Measurements from ENCODE around the genes SPDYC and EHBP1L1.

DNA sequence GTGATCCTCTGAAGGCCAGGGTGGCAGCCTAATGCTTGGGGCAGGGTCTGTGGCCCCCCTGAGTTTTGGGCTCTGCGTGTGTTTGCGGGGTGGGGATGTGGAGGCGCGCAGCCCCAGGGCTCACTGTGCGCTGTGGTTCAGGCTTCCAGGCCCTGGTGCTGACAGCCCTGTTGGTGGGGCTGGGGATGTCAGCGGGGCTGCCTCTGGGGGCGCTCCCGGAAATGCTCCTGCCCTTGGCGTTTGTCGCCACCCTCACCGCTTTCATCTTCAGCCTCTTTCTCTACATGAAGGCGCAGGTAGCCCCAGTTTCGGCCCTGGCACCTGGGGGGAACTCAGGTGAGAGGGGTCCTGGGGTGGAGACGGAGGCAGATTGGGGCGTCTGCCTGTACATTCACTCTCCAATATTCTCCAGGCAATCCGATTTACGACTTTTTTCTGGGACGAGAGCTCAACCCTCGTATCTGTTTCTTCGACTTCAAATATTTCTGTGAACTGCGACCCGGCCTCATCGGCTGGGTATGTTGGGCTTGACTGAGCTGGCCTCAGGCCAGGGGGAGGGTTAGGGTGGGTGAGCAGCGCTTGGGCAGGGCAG is 1.5 kb downstream of the TM7SF2 start:
- PRO-cap: no peak

DNA sequence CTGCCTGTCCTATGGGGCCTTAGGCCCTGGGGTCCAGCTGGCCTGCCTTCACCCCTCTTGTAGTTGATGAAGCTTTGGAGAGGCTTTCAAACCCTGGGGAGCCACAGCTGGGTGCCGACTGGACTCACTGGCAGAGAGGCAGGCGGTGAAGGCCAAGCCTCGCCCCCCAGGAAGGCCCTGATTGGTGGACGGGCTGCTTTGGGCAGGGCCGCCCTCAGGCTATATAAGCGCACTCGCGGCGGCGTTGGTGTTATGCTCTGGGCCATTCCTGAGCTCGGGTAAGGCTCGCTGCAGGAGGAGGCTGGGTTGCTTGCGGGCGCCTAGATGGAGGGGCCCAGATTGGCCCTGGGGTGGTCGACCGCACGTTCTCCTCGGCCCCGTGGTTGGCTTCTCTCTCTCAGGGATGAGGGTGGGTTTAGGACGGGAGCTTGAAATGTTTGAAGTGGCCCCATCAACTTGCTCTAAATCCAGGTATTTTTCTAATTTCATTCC is at the start of gene SPDYC:
TSS of gene SPDYC (plus strand) at position 250 of the 492 bp plus-strand sequence.
- PRO-cap: no peak

DNA sequence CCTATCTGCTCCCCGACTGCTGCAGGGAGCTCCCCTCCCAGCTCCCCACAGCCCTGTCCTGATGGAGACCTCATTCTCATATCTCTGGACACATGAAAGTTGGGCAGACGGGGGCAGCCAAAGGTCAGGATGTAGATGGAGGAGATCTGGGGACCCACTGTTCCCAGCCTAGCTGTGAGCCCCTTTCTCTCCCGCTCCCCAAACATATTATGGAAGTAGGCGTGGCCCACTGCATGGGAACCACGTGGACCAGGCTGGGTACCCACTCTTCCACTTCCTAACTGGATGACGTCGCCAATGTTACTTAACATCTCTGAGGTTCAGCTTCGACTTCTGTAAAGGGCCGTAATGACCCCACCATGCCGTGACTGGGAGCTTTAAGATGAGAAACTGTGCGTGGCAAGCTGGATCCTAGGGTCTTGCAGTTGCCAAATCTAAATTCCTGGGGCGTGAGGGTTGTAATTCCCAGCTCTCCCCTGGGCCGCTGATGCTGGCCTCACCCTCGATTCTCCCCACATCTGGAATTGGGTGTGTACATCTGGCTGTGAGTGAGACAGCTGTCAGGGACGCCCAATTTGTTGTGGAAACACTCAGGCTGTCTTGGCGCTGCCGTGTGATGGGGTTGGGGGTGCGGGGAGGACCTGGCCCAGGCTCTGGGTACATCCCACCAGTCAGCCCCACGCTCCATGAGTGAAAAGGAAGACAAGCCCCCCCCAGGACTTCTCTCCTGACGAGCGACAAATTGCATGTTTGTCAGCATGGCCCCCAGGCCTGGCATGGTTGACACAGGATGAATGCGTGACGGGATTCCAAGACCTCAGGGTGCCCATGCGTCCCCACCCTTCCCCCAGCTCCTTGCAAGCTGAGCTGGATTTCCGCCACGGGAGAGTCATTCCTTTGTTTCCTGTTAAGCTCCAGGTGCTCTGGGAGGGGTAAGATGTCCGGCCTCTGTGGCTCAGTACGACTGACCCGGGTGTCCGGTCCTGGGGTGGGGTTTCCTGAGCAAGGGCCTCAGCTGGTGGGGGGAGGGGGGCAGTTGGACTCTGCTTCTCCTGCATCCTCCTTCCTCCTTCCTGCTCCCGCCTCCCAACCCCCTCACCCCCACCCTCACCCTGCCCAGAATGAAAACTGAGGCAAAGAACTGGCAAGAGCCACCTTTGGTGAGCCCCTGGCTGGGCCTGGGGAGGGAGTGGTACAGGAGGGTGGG is 2.0 kb downstream of the CDC42EP2 start:
- PRO-cap: no peak

DNA sequence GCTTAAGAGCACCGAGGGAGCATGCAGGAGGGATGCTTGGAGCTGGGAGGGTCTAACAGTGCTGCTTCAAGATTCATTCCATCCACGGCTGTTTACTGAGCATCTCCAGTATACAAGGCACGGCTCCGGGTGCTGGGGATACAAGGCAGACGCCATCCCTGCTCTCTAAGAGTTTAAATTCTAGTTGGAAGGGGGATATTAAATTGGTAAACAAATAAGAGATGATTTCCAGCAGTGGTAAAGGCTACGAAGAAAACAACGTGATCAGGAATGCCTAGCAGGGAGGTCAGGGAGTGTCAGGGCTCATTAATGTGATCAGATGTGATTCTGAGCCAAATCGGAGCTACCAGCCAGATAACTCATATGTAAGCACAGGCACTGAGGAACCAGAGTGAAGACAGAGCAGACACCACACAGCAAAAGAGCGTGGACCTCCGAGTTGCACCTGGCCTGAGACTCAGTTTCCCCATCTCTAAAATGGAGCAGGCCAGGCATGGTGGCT is 7.8 kb downstream of the CDC42EP2 start:
- PRO-cap: no peak

DNA sequence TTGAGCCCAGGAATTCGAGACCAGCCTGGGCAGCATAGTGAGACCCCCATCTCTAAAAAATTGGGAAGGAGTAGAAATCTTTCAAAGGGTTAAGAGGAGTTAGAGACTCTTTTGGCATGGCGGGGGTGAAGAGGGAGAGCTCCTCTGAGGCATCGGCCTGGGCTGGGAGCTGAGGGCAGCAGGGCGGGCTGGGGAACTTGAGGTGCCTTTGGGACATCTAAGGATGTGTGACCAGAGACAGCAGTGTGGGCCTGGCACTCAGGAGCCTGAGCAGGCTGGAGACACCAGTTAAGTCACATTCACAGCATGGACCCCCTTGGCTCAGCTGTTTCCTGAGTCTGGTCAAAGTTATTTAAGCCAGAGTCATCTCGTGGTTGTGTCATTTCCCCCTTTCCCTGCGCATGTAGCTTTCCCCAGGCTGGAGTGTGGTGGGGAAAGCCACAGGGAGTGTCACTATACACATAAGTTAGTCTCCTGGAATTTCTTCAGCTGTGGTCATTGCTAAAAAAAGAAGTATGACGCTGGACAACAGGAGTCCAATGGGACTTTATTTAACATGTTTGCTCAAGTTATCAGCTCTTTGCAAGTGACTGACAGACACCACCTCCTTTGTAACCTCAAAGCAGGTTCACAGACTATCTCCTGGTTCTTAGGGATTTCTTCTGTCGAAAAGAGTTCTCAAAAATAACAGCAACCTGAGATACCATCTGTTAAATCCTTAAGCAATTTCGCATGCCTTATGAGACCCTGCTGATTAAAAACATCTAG is 11.4 kb downstream of the SLC25A45 start:
- PRO-cap: no peak

GRCh38 chr11:65390715-65391101 is 4.3 kb downstream of the FRMD8 start:
- PRO-cap: no peak

DNA sequence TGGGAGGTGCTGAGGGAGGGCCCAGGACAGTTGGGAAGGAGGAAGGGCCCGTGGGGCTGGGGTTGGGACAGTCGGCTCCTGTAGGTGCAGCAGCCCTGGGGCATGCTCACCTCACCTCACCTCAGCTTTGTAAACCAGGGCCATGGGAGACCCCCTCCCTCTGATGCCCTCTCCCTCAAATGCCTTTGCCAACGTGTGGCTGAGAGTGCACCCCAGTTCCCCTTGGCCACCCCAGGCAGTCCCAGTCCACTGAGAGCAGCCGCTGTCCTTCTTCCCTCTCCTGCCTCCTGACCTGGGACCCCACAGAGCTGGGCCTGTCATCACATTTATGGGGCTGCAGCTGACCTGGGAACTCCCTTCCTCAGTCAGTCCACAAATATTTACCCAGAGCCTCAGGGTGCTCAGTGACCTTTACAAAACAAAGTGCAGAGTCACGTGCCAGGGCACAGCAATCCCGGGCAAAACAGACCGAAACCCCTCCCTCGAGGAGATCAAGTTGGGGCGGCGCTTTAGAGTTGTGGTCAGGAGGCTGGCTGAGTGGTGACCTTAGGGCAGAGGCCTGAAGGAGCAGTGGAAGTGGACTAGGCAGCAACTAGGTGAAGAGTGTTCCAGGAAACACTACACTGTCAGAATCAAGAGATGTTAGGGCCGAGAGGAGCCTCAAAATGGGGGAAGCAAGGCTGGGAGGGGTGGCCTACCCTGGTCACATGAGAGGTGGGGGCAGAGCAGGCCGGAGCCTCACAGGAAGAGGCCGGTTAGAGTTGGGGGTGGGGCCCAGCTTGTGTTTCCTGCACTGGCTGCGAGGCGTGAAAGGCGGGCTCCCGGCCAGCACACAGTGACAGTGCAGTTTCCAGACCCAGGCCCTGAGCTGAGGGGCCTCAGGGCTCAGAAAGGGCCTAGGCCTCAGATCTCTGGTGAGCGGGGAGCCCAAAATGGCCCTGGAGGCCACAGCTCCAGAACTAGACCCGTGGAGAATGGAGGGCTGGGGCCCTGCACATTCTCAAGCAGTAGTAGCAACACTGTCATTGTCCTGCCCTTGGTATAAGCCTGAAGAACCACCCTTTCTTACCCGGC is 32.3 kb downstream of the FRMD8 start:
- PRO-cap: bidirectional peak, plus-strand start at position 906 of the sequence, minus-strand start at position 667 of the sequence

DNA sequence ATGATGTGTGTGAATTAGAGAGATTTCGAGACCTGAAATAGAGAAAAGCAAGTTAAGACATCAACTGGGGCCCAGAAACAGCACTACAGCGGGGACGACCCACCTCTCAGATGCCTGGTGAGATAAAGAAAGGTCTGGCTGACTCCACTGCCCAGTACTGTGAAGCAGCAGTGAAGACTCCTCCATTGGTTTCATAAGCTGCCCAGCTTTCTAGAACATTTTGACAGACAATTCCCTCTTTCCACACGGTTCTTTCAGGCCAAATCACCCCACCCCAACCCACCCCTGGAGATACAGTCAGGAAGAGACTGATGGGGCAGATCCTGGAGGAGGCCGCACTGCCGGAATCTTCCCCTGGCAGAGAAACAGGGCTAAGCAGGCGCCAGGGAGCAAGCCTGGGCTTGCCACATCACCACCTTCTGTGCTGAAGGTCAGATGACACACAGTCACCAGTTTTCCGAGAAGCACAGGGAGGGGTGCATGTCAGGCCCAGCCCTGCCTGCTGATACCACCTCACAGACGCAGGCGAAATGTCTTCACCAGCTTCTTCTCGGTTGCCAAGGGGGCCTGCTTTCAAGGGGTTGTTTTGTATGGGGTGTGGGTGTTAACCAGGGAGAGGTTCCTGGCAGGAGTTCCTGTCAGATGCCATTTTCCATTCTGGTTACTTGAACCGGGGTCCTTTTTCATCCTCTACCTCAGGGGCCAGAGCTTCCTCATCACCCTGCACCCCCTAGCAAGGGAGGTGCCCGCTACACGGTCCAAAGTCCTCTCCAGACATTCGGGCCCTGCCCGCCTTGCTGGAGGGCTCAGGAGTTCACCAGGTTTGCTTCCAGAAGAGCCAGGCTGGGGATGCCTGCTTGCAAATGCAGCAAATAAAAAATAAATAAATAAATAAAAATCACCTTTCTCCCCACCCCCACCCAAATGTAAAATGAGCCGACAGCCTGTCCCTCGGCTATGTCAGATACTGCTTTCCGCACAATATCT is 34.8 kb downstream of the FRMD8 start:
- PRO-cap: bidirectional peak, plus-strand start at position 452 of the sequence, minus-strand start at position 423 of the sequence; bidirectional peak, plus-strand start at position 589 of the sequence, minus-strand start at position 552 of the sequence

DNA sequence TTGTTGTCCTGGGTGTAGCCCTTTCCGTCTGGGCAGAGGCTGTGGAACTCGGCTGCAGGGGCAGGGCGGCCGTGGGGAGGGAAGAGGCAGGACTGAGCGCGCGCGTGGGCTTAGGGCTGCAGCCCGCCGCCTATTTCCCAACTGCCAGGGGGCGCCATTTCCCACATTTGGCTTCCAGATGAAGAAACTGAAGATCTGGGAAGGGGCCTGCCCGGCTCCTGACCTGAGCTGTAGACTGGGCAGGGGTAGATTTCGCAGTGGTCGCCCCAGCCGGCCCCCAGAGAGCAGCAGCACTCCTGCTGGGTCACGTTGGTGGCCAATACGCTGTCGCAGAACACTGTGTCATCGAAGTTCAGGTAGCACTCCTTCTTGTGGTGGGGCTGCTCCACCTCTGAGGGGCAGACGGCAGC is 16.0 kb downstream of the SCYL1 start:
- PRO-cap: unidirectional peak, minus-strand start at position 94 of the sequence

DNA sequence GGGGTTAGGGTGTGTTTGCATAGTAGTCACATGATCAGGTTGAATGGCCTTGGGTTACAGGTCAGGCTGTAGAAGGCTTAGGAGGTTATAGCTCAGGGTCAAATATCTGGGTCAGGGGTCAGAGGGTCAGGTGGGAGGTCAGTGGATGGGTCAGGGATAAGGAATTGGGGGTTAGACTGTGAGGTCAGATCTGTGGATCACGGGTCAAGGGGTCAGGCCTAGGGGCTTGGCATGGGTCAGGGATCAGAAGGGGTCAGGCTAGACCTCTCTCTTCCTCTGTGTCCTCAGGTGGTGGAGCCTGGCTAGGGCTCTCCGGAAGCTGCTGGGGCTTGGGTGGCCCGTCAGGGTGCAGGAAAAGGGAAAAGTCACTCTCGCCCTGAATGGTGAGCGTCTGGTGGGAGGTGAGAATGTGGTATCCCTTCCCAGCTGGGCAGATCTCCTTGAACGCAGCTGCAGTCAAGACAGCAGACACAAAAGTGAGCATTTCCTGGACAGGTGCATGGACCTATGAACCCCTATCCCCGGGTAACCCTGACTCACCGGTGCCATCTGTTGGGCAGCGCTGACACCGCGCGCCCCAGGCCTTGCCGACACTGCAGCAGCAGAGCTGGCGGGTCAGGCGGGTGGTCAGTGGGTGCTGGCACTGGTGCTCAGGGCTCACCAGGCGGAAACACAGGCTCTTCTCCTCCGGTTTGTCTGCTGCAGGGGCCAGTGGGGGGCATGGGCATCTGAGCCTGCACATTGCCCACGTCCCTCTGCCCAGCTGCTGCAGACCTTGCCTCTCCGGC is 6.3 kb downstream of the LTBP3 start:
- PRO-cap: no peak

DNA sequence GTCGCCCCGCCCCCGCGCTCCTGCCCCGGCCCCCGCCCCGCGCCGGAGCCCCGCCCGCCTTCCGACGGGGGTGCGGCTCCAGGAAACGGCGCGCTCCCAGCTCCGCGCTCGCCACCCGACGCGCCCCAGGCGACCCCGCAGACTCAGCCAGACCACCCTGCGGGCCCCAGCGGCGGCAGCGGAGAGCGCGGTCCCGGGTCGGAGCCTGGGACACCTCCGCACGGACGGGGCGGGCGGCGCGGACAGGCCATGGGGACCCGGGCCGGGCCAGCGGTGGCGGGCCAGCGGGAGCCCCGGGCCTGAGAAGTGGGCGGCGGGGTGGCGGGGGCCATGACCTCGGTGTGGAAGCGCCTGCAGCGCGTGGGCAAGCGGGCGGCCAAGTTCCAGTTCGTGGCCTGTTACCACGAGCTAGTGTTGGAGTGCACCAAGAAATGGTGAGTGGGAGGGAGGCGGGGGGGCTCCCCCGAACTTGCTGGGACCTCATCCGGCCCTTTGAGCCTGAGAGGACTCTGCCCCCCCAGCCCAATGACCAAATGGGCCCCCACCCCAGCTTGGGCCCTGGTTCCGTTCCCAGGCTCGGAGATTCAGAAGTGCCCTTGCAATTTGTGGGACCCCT is at the start of gene EHBP1L1:
TSS of gene EHBP1L1 (plus strand) at position 81 of the 616 bp plus-strand sequence.
- PRO-cap: no peak

GRCh38 chr11:65581193-65582240 is 5.7 kb downstream of the EHBP1L1 start:
- PRO-cap: no peak

GRCh38 chr11:65582864-65583418 is 7.1 kb downstream of the EHBP1L1 start:
- PRO-cap: no peak

GRCh38 chr11:65612933-65613629 is 940 bp downstream of the MAP3K11 start:
- PRO-cap: no peak

- PRO-cap: no peak
These were observed 10.4 kb downstream of the PCNX3 start for GRCh38 chr11:65626056-65626333.

DNA sequence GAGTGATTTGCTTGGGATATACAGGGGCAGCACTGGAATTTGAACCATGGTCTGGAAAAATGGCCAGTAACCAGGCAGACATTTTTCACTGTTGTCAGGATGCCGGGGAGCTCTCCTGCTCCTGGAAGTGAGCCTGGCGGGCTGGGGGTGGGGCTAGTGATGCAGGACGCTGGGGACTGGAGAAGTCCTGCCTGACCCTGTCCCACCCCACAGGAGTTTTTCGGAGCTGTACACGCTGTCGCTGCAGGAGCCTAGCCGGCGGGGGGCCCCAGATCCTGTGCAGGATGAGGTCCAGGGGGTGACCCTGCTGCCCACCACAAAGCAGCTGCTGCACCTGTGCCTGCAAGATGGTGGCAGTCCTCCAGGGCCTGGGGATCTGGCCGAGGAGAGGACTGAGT is 11.1 kb downstream of the SIPA1 start:
- PRO-cap: no peak

DNA sequence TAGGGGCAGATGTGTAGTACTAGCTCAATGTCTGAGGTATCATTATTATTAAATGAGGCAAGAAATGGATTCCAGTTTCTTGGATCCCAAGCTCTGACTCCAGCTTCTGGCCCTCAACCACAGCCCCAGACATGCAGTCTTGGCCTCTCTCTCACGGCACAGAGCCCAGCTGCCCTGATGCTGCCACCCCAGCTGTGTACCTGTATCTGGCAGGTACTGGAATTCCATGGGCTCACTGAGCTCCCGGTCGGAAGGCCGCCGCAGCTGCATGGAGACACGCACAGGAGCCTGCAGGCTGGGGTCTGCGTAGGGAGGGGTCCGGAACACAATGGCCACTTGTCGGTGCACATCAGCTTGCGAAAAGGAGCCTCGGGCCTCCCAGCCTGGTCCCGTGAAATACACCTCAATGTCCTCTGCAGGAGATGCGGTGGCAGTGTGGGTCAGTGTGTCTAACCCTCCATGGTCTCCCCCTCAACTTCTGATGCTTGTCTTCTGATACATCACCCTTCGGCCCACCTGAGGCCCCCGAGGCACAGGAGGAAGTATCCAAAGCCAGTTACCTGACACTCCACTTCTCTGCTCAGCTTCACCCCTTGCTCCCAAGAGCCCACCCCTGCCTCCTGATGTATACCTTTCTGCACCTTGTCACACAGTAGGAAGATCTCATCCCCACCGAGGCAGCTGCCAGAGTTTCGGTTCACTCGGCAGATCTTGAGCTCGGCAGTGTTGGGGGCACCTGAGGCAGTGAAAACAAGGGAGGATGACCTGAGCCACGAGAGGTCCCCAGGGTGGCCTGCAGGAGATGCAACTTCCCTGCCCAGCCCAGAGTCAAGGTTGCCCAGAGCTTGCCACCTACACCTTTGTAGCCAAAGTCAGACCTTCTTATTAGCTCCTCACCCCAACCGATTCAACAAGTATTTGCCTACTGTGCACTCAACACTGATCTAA is 4.4 kb downstream of the RELA start:
- PRO-cap: no peak

- PRO-cap: no peak
These were observed 1.9 kb downstream of the RNASEH2C start for GRCh38 chr11:65718421-65719346.

- PRO-cap: no peak
These were observed 8.1 kb downstream of the AP5B1 start for GRCh38 chr11:65772647-65773136.

GRCh38 chr11:65813997-65815101 is 19.4 kb upstream of the SNX32 start:
- PRO-cap: no peak